ENCODE measurements around the gene CHCT1.

- PRO-cap, result unidirectional peak, minus-strand start at chr17:58659111; unidirectional peak, minus-strand start at chr17:58659128; bidirectional peak, plus-strand start at chr17:58659556, minus-strand start at chr17:58659297
- RAMPAGE, long total RNA, result no peak
These were observed 32.9 kb downstream of the IGBP1C start for GRCh38 chr17:58658516-58659837.

GRCh38 chr17:59315886-59316160 lies 15.6 kb upstream of the YPEL2 start:
- PRO-cap, result no peak
- RAMPAGE, long total RNA, result no peak

DNA sequence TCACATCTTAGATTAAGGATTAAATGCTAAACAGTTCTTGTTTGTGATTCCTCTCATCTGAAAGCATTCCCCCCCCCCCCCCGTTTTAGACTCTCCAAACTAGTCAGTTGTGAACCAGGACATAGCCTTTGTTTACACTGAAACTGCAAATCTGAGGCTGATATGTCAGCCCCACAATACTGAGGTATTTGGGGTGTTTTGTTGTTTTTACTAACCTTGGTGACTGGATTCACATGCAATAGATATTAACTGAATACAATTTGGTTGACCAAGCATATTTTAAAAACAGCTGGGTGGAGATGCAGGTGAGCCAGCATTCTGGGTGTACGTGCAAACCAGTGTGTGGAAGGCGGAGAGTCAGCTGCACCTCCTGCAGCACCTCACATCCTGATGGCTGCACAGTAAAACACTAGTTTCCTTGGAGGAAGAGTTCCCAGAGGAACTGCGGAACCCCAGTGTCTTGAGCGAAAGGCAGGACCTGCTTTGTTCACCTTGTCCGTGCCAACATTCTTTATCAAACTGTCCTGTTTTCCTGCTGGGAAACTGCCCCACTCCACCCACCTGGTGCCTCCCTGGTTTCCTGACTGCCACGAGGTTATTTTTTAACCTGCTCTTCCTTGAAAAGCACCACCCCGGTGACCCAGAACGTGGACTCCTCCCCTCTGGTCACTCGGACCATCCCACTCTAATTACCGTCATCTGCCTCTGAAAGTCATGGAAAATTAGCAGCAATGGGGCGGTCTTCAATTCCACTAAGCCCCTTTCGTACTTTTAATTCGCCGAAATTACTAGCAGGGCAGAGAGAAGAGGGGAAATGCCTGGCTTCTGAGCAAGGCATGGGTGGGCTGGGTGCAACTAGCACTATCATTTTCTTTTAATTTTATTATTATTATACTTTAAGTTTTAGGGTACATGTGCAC lies 1.1 kb upstream of the YPEL2 start:
- PRO-cap, result unidirectional peak, minus-strand start at position 609 of the sequence
- RAMPAGE, long total RNA, result no peak

- PRO-cap, result no peak
- RAMPAGE, long total RNA, result no peak
These were observed 19.2 kb downstream of the YPEL2 start for GRCh38 chr17:59350708-59351062.

DNA sequence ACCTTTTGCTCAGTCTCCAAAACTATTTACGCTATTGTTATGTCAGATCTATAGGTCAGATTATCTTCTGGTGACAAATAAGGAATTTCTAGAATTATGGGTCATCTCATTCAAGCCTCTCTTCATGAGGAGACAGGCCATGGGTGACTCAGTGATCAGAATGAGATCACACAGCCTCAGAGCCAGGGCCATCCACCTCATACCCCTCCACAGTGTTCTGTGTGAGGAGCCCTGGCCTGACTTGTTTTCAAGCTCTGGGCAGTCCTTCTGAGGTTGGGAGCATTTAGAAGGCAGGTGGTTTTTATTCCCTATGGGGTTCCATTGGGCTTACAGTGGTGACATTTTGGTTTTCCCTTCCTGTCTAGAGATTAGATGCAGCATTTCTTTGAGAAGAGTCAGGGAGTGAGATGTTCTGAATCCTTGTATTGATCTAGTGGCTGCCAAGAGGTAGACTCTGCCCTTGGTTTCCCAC lies 26.5 kb downstream of the YPEL2 start:
- PRO-cap, result no peak
- RAMPAGE, long total RNA, result no peak

- PRO-cap, result no peak
- RAMPAGE, long total RNA, result no peak
These were observed 42.2 kb downstream of the YPEL2 start for GRCh38 chr17:59373457-59374261.

- PRO-cap, result no peak
- RAMPAGE, long total RNA, result no peak
These were observed 100.1 kb downstream of the YPEL2 start for GRCh38 chr17:59431508-59432090.

DNA sequence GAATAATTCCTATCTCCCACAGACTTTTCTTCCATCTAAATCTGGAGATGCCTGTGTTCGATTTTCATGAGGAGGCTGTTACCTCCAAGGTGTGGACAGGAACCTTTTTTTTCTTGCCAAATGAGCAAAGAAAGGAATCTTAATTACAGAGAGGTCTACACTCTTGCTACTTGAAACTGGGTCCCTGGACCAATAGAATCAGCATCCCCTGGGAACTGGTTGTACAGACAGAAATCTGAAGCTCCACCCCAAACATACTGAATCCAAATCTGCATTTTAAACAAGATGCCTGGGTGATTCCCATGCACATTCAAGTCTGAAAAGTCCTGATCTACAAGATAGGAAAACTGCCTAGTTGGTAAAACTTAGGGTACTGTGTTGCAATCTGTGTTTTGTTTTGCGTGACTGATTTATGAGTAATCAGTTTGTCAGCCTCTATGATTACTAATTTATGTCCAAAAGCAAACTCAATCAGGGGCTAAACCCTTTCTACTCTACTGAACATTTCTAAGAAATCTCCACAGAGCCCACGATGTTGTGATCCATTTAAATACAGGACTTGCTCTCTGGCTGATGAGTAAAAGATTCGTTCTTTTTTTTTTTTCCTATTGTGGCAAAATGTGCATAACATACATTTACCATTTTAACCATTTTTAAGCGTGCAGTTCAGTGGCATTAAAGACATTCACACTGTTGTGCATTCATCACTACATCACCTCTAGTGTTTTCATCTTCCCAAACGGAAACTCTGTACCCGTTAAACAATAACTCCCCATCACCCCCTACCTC lies 103.8 kb downstream of the YPEL2 start:
- PRO-cap, result no peak
- RAMPAGE, long total RNA, result no peak

DNA sequence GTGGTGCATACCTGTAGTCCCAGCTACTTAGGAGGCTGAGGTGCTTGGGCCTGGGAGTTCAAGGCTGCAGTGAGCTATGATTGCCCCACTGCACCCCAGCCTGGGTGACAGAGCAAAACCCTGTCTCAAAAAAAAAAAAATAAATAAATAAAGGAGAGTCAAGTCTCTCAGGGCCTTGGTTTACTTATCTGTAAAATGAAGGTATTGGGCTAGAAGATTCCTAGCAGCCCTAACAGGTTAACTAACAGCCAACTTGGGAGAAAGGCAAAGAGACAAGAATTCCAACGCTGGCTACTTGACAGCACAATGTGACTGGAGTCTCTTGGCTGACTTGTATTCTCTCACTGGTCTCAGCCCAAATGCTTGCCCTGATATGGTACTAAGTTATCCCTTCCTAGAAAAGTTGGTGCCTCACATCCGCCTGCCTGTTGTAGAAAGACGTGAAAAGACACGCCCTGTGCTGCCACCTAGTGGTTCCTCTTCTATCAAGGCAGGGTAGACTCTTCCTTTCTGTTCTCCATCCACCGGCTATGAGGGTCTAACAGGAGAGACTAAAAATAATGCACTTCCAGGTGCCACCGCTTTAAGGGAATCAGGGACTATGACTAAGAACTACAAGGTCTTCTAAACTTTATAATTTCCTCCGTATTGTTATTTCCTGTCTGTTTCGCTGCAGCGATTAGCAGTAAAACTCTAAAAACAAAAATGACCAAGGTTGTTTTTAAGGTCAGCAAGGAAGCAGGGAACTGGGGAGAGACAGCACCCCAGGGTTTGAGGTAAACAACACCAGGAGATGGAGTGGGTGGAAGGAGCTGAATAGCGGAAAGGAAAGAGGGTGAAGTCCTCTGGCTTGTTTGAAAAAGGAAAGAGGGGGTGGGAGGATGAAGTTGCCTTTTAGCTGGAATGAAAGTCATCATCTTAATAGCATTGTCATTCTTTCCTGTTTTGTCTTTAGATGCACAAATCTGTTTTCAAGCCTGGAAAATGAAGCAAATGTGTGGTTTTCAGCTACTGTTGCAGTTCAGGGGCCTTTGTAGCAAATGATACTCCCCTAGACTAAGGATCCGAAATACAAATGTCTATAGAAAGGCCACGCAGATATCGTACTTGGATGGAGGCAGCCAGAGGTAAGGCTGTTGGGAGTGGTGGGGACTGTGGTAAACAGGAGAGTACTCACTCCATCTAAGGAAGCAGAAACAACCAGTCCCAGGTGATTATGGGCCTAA lies 109.5 kb downstream of the YPEL2 start:
- PRO-cap, result no peak
- RAMPAGE, long total RNA, result no peak

DNA sequence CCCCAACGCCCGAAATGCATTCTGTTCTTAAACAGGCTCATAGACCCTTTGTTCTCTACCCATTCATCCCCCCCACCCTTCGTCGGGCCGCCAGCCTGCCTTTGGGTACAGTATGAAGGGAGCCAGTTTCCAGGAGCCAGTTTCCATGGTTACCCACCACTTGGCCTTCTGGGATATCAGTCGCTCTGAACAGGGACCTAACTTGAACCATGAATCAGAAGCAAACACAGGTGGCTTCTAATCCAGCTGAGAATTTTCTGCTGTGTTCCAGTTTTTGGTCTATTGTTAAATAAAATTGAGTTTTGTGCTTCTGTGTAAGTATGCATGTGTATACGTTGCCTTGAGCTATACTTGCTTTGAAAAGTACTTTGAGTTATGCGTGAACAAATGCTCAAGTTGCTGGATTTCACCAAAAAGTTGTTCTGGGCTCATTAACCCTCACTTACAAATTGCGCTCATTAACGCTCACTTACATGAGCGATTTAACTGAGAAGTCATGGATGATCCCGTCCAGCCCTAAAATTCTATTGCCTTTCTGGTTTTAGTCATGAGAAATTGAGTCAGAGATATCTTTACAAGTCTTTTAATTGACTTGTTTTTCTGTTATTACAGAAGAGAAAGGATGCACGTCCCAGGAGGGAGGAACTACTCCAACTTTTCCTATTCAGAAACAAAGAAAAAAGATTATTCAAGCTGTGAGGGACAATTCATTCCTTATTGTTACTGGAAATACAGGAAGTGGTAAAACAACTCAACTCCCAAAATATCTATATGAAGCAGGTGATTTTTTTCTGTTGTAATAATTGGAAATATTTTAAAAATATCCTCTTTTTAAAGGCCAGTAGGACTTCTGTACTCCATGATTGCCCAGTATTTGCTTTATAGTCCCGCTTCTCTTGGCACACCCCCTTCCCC lies 862 bp downstream of the DHX40 start:
- PRO-cap, result bidirectional peak, plus-strand start at position 176 of the sequence, minus-strand start at position 103 of the sequence
- RAMPAGE, long total RNA, result no peak

DNA sequence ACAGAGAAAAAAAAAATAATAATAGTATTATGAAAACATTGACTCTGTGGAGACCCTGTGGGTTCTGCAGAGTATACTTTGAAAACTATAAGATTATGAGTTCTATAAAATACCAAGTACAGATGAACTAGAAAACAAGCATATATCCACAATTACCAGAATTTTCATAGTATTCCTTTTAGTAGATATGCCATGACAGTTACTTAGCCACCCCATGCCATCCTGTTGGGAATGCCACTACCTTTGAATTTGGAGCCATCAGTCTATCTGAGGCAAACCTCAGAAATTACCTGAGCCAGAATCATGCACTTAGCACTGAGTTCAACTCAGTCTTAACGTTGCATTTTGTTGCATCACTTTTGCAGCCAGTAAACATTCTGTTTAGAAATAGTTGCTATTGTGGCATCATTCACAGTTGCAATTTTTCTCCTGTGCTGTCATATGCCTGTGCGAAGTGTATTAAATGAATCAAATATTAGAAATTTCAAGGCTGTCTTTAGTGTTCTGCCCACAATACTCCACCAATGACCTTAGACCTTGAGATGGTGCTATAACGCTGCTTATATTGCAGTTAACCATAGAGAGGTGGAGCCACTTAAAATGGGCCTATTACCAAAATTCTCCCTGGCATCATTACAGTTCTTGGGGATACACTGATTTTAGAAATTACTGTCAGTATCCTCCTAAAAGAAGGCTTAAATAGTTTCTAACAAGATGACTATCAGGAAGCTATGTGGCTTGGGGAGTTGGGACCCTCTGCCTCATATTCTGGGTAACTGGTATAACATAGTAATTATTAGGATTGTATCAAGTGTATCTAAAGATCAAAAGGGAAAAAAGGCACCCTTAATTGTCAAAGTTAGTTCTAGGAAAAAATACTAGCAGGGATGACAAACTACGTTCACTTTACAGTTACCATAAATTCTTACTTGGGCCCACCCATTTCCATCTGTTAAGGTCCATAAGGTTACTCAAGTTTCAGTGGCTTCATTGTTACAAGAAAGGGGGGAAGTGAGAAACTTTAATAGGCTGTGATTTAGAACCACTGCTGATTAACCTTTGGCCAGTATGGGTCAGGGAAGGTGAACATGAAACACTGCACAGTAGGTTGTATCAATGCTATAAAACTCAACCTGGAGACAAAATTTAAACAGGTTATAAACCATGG lies 11.0 kb downstream of the PTRH2 start:
- PRO-cap, result no peak
- RAMPAGE, long total RNA, result no peak

DNA sequence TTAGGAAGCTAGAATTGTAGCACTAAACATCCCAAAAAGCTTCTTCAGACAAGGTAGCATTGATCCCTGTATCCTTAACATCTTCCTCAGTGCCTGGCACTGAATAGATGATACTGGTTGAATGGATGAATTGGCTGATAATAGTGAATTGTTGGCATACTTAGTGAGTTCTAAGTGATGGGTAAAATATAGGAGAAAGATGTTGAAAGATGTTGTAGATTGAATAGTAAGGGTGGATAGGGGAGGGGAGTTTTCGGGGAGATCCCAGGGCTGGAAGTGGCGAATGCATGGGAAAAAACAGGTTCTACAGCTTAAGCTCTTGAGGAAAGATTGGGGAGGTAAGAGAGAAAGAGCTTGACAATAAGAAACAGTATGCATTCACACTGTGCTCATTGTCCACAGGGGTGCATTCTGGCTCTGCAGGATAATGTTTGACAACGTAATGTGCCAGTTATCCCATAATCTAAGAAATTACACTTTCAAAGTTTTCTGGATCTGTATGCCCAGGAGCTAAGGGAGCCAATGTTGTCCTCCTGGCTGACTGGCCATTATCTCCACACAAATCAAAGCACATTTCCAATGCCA lies 35.6 kb downstream of the TUBD1 start:
- PRO-cap, result no peak
- RAMPAGE, long total RNA, result no peak

GRCh38 chr17:60135452-60136058 lies 14.2 kb upstream of the CA4 start:
- PRO-cap, result bidirectional peak, plus-strand start at chr17:60135816, minus-strand start at chr17:60135644
- RAMPAGE, long total RNA, result no peak

- PRO-cap, result bidirectional peak, plus-strand start at chr17:60161845, minus-strand start at chr17:60161691
- RAMPAGE, long total RNA, result no peak
These were observed 11.8 kb downstream of the CA4 start for GRCh38 chr17:60161638-60161999.

DNA sequence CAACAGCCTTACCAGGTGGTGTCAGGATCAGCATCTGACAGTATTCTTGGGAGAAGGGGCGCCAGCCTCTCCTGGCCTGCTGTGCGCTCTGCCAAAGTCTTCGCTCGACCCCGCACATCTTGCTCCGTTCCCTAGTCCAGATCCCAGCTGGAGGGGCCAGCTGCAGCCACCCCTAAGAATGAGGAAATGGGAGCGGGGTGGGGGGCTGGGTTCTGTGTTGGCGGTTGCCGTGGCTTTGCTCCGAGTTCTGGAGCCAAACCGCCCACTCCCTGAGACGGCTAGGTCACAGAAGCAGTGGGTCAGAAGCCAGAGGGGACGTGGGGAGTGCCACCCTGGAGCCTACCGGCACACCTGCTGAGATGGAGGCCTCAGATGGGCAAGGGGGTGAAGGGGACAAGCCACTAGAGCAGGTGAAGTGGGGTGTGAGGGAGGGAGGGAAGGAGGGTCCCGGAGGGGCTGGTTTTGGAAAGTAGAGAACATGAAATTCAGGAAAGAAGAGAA lies at the start of gene CHCT1:
Gene CHCT1, plus strand, starts transcription at position 256 of the 501 bp plus-strand sequence.
- PRO-cap, result no peak
- RAMPAGE, long total RNA, result no peak

DNA sequence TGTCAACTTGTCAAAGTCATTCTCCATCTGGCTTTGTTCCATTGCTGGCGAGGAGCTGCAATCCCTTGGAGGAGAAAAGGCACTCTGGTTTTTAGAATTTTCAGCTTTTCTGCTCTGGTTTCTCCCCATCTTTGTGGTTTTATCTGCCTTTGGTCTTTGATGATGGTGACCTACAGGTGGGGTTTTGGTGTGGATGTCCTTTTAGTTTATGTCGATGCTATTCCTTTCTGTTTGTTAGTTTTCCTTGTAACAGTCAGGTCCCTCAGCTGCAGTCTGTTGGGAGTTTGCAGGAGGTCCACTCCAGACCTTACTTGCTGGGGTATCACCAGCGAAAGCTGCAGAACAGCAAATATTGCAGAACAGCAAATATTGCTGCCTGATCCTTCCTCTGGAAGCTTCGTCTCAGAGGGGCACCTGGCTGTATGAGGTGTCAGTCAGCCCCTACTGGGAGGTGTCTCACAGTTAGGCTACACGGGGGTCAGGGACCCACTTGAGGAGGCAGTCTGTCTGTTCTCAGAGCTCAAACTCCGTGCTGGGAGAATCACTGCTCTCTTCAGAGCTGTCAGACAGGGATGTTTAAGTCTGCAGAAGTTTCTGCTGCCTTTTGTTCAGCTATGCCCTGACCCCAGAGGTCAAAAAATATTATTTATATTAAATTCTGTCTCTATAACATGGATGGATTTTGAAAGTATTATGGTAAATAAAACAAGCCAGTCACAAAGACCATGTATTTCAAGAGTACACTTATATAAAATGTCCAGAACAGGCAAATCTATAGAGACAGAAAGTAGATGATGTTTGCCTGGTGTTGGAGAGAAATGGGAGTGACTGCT lies 38.1 kb downstream of the APPBP2 start:
- PRO-cap, result no peak
- RAMPAGE, long total RNA, result no peak

DNA sequence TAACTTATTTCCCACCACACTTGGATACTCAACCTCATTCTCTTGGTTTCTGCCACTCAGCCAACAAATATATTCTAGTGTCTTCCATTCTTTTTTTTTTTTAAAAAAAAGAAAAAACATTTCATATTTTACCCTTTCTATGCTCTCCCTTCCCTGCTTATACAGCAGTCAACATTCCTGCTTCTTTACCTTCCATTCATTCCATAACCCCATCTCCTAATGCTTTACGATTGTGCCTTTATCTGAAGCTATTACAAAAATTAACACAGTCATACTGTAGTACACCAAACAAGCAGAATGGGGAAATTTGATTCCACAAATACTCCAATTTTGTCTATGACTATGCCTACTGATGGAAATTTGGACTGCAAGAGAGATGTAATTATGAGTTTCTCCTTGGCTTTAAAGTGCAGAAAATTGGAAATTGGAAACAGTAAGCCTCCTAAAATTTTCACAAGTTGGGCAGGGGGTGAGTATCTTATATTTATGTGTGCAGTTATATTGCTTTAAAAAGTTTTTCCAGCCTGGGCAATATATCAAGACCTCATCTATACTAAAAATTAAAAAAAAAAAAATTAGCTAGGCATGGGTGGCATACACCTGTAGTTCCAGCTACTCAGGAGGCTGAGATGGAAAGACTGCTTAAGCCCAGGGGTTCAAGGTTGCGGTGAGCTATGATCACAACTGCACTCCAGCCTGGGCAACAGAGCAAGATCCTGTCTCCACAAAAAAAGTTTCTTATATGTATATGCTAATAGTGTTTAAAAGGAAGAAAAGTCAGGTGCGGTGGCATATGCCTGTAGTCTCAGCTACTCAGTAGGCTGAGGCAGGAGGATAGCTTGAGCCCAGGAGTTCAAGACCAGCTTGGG lies 3.0 kb downstream of the APPBP2 start:
- PRO-cap, result no peak
- RAMPAGE, long total RNA, result no peak

DNA sequence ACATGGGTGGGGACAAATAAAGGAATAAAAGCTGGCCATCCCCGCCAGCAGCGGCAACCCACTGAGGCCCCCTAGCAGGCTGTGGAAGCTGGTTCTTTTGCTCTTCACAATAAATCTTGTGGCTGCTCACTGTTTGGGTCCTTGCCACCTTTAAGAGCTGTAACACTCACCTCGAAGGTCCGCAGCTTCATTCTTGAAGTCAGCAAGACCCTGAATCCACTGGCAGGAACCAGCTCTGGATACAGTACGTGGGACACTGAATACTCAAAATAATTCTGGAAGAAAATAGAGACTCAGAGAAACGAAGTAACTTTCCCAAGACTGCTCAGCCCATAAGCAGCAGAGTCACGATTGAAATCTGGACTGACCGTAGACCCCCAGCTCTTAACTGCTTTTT lies 162.2 kb upstream of the TBX2 start:
- PRO-cap, result no peak
- RAMPAGE, long total RNA, result no peak

DNA sequence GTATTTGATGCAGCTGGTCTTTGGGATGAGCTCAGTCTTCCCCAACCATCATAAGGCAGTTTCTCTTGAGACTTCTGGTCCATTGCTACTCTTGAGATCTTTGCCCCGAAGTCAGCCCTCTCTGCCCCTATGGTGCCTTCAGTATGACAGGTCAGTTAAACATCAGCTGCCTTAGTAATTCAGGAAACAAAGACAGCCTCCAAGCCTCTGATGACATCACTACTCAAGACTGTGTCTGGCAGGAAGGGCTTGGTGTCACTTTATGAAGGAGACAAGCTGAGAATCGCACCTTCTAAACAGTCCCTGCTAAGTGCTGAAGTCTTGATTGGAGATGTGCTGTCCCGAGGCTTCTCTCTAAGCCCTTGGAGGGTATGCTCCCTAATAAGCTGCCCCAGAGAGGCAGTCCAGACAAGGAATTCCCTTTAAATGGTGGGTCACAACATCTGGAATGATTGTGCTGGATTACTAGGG lies 104.8 kb upstream of the TBX2 start:
- PRO-cap, result unidirectional peak, plus-strand start at position 258 of the sequence
- RAMPAGE, long total RNA, result no peak

GRCh38 chr17:61395018-61395556 lies 4.6 kb upstream of the TBX2 start:
- PRO-cap, result no peak
- RAMPAGE, long total RNA, result no peak